Hematopoietic multipotent progenitor cell (in vitro differentiated cells): ENCODE measurements around the genes SH3GLB2 and PRRX2.

DNA sequence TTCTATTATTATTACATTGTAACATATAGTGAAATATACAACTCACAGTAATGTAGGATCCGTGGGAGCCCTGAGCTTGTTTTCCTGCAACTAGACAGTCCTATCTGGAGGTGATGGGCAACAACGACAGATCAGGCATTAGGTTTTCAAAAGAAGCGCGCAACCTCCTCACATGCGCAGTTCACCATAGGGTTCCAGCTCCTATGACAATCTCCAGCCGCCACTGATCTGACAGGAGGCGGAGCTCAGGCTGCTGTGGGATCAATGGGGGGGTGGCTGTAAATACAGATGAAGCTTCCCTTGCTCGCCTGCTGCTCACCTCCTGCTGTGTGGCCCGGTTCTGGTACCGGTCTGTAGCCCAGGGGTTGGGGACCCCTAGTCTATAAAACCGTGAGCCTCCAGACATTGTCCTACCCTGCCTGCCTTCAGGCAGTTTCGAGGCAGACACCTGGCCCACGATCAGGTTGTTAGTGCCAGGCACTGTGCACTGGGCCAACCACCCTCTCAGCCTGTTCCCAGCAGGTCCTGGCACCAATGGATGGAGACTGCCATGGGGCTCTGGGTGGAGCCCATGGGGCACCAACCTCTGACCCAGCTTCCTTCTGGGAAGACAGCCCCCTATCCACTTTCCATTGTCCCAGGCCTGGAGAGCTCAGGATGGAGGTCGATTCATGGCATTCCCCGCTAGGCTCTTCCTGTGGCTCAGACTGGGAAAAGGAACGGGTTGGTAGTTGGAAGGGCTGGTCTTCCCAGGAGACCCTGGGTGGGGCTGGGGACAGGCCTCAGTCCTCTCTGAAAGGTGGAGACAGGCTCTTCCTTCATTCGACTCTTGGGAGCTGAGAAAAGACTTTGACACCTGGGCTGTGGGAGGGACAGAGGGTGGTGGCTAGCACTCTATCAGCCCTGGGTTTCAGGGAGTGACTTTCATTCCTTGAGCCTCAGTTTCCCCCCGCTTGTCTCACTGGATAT, 1.7 kb downstream of the ENDOG start:
- CAGE, long polyA plus RNA, result no peak

GRCh38 chr9:128898585-128899321, 16.8 kb downstream of the LRRC8A start:
- CAGE, long polyA plus RNA, result no peak

- CAGE, long polyA plus RNA, result no peak
Measured at GRCh38 chr9:129008248-129008556, 19.9 kb downstream of the SH3GLB2 start.

- CAGE, long polyA plus RNA, result start-site peak on the minus strand at chr9:129028279-129028295, 269 reads
Measured at GRCh38 chr9:129027399-129028440, at the start of gene SH3GLB2. Gene SH3GLB2 (minus strand): TSS chr9:129028331.

DNA sequence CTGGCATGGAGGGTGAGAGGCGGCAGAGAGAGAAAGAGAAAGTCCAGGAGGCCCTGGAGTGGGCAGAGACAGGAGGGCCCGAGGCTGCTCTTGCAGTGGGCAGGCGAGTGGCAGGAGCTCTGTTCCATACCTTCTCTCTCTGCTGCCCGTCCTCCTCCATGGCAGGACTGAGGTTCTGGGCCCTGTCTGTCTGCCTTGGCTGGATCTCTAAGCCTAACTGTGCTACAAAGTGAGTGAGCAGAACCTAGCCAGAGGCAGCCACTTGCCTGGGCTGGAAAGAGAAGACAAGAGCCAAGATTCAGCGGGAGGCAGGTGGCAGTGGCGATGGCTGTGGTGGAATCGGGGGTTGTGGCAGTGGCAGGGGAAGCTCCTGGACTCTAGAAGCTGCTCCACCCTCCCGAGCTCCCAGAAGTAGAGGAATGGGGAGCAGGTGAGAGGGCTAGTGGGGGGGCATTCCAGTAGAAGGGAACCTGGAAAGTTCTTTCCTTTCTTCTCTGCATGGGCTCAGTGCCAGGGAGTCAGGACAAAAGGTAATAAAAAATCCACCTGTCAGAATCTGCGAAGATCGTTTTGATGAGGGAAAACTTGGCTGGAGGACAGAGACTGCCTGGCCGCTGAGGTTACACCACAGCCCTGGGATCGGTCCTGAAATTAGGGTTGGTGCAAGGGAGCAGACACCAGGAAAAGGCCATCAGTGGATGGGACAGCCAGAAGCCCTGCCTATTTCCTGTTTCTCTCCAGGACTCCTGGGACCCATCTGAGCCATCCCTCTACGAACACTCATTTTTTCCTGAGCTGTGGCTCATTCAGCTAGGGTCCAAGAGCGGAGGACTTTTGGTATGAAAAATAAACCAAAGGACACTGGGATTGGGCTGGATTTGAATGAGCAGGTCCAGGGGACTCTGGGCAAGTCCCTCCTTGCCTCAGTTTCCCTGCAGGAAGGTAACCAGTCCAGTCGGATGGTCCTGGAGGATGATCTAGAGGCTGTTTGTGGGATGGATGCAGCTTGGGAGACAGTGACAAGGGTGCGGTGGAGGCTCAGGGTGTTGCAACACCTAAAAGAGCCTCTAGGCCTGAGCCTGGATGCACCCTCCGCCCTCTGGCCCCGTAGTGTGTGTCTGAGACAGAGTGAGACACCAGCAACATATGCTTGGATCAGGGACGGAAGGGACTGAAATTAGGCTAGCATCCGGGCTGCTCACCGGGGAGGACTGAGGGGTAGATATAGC, 1.5 kb downstream of the CRAT start:
- CAGE, long polyA plus RNA, result no peak

- CAGE, long polyA plus RNA, result no peak
Measured at GRCh38 chr9:129138998-129139179, 27.7 kb downstream of the PTPA start.

DNA sequence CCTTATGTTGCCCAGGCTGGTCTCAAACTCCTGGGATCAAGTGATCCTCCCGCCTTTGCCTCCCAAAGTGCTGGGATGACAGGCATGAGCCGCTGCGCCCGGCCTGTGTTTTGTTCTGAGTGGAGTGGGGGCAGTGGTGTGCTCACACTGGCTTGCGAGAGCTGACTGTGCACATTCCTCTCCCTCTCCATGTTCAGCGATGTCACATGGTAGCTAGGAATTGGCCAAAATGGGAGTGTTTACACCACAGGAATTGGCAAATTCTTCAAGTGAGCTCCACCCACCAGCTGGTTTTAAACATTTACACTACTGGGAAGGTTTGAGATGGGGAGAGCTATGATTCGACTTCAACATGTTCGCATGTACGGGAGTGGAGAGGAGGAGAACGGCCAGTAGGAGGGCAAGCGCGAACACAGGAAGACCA, 16.8 kb downstream of the IER5L start:
- CAGE, long polyA plus RNA, result no peak

DNA sequence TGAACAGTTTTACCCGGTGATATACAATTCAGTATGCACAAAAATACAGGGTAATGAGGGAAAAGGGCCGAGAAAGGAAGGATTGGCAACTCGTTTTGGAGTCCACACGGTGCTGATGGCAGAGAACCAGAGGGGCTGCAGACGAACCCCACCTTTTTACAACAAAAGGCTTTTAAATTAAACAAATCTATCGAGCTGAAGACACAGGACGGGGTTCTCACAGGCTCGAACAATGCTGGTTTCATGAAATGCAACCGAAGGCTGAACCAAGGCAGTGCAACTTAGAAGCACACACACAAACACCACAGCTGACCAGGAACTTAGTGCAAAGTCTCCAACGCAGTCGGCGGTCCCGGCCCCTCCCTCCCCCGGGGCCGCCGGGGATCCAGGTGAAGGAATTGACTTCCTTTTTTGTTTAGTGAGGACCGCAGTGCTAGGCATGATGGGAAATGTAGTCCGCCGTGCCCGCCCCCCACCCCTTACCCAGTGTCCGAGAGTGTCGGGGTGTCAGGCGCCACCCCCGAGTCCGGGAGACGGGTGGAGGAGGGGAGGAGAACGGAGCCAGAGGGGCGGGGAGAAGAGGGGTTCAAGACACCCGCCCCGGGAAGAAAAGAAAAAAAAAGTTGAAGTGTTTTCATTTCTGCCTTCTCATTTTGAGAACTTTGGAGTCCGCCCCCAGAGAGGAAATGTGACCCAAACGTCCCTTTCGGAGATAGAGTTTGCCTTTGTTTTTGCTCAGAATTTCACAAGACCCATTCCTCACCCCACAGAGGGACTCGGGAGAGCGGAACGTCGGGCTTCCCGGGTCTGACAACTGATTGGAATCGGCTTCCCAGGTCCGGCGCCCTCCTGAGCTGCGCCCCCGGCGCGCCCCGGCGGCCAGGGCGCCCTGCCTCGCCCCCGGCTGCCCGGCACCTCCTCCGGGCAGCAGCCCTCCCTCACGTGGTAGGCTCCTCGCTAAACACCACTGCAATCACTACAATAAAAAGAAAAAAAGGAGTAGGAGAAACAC, 2.2 kb downstream of the IER5L start:
- CAGE, long polyA plus RNA, result no peak

- CAGE, long polyA plus RNA, result no peak
Measured at GRCh38 chr9:129383494-129384391, 205.7 kb upstream of the IER5L start.

DNA sequence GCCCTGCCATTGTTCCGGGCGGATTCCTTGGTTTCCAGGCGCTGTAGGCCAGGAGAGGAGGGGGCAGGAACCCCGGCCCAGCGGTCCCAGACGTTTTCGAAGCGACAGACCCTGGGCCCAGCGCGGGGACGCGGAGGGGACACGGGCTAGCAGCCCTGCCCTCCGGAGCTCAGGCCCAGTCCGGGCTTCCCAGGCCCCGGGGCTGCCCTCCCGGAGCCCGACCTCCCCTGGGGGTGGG, 206.9 kb downstream of the C9orf50 start:
- CAGE, long polyA plus RNA, result no peak

- CAGE, long polyA plus RNA, result no peak
Measured at GRCh38 chr9:129460426-129461382, 160.2 kb downstream of the C9orf50 start.

DNA sequence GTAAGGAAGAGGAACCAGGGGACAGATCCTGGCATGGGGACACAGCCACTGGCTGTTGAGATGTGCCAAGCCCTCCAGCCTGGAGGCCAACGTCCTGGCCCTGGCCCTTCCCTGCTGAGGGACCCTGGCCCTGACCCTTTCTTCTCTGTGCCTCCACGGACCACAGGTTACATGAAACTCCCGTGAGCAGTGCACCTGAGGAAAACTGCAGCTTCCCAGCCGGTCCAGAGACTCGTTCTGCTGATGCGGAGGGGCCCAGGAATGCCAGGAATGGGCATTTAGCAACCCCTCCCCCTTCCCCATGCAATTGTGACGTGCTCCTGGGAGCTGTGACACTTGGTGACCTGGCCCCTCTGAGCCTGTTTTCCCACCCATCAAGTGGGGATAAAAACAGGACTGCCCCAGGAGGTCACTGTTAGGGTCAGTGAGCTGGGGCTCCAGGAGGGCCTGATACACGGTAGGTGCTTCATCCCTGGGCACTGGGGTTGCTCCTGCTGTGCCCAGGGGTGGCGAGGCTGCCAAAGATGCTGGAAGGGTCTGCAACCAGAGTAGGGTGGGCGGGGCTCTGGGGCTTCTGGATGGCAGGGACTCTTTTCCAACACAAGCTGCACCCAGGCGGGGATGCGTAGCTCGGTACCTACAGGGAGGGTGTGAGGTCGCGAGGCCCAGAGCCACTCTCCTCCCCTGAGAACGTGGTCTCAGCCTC, 151.5 kb downstream of the C9orf50 start:
- CAGE, long polyA plus RNA, result no peak

- CAGE, long polyA plus RNA, result no peak
Measured at GRCh38 chr9:129501704-129502455, 119.0 kb downstream of the C9orf50 start.

DNA sequence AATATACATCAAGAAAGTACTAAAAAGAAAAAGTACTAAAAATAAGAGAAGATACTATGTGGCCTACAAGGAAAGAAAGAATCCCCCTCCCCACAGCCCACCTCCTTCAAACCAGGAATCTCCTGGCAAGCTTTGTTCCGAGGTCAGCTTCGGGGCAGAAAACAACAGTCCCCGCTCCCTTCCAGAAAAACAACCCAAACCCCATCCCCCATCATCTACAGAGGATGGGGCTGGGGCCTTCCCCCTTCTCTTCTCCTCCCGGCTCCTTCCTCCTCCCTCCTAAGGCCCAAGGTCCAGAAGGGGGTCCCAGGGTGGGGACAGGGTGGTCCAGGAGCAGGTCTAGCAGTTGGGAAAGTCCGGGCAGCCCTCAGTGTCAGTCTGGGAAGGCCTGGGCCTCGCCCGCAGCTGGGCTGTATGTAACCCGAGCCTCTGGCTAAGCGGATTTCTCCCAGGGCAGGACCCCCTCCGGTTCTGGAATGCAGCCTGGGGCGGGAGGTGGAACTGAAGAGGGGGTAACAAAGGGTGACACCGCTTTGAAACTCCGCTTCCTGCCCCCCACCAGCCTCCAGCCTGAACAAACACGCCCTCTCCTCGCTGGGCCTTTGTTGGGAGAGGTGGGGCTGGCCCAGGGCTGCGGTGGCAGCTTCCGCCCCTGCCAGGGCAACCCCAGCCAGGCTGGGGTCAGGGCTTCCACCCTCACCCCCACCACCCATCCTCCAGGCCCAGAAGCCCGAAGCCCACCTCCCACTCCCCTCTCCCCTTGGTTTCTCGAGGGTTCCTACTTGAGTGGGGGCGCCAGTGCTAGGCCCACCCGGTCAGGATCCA, 63.6 kb downstream of the C9orf50 start:
- CAGE, long polyA plus RNA, result no peak

DNA sequence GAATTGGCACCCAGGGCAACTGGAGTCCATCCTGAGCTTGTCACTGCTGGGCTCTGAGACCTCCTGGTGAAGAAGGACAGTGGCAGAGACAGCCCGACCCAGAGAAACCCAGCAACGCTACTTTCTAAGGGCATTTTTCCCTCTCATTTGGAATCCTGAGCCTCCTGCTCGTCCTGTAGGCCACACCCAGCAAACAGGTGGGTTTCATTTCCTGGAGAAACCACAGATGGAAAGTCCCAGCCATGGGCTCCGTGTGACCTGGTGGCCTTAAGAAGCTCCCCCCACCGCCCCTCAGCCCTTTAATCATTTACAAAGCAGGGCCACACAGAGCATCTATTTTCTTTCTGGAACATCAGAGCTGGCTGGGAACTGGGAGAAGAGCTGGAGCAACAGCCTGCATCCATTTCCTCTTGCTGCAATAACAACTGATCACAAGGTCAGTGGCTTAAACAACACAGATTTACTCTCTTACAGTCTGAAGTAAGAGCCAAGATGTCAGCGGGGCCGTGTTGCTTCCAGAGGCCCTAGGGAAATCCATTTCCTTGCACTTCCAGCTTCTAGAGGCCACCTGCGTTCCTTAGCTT, 40.7 kb downstream of the C9orf50 start:
- CAGE, long polyA plus RNA, result no peak

GRCh38 chr9:129610265-129611044, 10.4 kb downstream of the C9orf50 start:
- CAGE, long polyA plus RNA, result no peak

GRCh38 chr9:129631329-129632304, 5.7 kb downstream of the NTMT1 start:
- CAGE, long polyA plus RNA, result no peak

GRCh38 chr9:129632960-129633973, 7.3 kb downstream of the NTMT1 start:
- CAGE, long polyA plus RNA, result no peak

- CAGE, long polyA plus RNA, result no peak
Measured at GRCh38 chr9:129665117-129665898, at the start of gene PRRX2. Gene PRRX2 (plus strand): TSS chr9:129665647.

DNA sequence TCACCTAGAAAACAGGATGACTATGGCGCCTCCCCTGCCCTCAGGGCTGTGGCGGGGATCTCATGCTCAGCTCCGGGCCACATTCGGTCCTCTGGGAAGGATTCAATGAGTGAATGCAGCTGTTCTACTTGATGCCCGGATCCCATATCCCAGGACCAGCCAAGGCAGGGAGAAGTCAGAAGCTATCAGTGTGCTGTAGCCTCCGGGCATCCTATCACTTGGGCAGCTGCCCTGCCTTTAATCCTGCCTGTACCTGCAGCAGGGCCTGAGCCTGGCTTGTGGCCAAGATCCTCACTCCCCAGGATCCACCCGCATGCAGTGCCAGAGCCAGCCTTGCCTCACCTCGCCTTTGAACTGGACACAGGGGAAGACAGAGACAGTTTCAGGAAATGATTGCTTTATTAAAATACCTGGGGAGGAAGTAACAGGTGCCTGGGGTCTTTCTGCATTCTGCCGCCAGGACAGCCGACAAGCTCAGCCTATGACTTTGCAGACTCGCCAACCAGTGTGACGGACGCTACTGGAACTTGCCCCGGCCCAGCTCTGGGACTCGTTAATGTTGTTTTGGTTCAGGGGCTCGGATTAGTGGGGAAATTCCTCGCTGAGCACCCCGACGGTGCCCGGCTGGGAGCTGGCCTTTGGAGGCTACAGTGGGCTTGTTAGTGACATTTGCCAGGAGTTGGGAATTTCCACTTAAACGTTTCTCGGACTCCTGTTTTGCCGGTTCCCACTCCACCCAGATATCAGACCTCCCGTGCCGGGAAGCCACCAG, 868 bp downstream of the PTGES start:
- CAGE, long polyA plus RNA, result no peak